ENCODE measurements around the genes NBPF20 and ANKRD35.

DNA sequence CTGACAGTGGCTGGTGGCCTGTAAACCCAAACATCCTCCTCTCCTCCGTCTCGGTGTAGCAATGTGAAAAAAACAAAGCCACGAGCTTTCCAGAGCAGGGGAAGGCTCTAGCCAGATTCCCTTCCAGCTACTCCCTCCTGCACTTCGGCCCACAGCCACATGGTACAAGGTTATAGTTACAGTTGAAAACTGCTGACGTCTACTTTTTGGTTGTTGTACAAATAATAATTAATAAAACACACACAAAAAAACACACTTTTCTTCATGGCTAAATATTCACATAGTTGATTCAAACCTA, 44.3 kb downstream of the SEC22B start:
- PRO-cap: no peak
- CAGE, long polyA plus RNA: no peak

DNA sequence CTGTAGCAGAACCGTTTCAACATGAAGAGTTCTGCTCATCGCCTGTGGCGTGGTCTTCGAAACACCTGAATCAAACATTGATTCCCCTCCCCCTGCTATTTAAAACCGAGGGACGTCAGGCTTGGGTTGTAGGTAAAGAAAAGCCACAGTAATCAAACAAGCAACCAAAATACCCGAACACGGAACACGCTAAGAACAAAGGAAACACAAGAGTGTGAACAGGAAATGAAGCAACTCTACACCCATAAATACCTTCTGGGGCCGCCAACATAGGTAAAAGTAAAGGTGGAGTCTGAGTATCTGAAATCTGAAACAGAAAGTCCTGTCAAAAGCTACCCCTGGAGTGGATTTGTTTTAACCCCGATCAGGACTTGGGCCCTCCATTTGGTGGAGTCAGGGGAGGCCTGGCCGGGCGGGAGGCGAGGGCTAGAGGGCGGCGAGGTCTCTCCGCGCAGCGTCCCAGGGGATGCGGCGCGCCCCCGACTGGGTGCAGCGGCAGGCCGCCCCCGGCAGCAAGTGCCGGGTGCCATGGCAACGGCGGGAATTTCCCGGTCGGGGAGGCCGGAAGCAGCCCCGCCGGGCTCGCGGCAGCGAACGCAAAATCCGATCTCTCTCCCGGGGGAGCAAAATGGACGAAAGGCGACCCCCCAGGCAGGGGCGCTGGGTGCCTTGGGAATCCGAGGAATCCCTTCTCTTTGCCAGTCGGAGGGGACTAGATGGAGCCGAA, 74.2 kb upstream of the NBPF8 start:
- PRO-cap: unidirectional peak, plus-strand start at position 564 of the sequence
- CAGE, long polyA plus RNA: start-site peak on the plus strand centred at position 581 of the sequence, 37 bp wide, 161 and 208 reads in 2 replicates

GRCh38 chr1:120461113-120461435, 46.2 kb downstream of the NBPF8 start:
- PRO-cap: no peak
- CAGE, long polyA plus RNA: no peak

DNA sequence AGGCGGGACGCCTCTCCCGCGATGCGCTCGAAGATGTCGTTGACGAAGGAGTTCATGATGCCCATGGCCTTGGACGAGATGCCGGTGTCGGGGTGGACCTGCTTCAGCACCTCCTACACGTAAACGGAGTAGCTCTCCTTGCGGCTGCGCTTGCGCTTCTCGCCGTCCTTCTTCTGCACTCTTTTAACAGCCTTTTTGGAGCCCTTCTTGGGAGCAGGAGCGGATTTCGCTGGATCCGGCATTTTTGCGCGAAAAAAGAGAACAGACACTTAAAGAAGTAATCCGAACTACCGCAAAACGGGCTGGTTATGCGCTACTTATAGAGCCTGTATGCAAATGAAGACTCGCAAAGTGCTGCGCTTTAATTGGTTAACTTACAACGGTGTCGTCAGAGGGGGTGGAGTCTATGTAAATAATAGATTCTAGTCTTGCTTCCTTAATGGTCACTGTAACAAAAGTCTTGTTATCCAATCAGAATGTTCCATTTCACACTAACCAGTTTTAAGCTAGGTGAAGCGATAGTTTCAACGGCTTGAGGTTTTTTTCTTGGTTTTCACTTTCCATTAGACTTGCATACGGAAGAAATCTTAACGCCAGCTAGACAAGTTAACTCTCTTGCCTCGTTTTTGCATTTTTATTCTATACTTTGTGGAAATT, 67.0 kb downstream of the FAM72B start:
- PRO-cap: no peak
- CAGE, long polyA plus RNA: no peak

- PRO-cap: no peak
- CAGE, long polyA plus RNA: no peak
Measured at GRCh38 chr1:121400027-121400637, 215.4 kb downstream of the SRGAP2C start.

- PRO-cap: bidirectional peak, plus-strand start at chr1:121519769, minus-strand start at chr1:121519569
- CAGE, long polyA plus RNA: start-site peak on the minus strand at chr1:121519556-121519593, 116 and 65 reads in 2 replicates
Measured at GRCh38 chr1:121519485-121520085, 334.8 kb downstream of the SRGAP2C start.

DNA sequence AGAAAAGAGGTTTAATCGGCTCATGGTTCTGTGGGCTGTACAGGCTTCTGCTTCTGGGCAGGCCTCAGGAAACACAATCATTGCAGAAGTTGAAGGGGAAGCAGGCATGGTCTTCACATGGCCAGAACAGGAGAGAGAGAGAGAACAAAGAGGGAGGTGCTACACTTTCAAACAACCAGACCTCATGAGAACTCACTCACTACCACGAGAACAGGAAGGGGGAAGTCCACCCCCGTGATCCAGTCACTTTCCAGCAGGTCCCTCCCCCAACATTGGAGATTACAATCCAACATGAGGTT, 156.9 kb downstream of the H3-7 start:
- PRO-cap: no peak
- CAGE, long polyA plus RNA: no peak

- PRO-cap: no peak
- CAGE, long polyA plus RNA: no peak
Measured at GRCh38 chr1:143972410-143972780, 609 bp upstream of the FAM72C start.

DNA sequence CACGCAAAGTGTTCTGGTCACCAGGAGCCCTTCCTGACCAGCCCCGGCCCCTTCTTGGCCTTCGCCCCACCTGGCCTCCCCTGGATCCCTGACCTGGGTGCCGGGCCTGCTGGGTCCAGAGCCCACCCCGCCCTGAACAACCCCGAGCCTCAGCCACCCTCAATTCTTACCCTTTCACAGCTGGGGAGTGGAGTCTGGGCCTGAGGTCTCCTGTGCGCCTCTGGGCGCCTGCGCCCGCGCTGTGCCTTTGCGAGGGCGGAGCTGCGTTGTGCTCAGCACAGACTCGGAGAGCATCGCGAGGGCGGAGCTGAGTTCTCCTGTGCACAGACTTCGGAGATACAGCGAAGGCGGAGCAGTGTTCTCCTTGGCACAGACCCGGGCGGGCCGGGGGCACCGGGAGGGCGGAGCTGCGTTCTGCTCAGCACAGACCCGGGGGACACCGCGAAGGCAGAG, 123.4 kb downstream of the PPIAL4E start:
- PRO-cap: no peak
- CAGE, long polyA plus RNA: no peak

DNA sequence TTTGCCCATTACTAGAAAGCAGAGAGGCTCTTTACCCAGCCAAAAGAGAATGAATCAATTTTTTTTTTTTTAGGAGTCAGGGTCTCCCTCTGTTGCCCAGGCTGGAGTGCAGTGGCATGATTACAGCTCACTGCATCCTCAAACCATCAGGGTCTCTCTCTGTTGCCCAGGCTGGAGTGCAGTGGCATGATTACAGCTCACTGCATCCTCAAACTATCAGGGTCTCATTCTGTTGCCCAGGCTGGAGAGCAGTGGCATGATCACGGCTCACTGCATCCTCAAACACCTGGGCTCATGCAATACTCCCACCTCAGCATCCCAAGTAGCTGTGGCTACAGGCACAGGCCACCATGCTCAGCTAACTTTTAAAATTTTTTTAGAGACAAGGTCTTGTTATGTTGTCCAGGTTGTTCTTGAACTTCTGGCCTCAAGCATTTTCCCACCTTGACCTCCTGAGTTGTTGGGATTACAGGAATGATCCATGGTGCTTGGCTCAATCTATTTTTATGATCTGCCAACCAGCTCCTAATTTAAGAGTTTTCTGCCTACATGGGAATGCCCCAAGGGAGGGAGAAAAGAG, 142.6 kb downstream of the SRGAP2B start:
- PRO-cap: no peak
- CAGE, long polyA plus RNA: no peak

GRCh38 chr1:145425172-145426078, at the start of gene NBPF20:
NBPF20 (minus strand) TSS chr1:145425603.
- PRO-cap: bidirectional peak, plus-strand start at chr1:145425675, minus-strand start at chr1:145425591
- CAGE, long polyA plus RNA: no peak

GRCh38 chr1:145475243-145475678, 49.9 kb upstream of the NBPF20 start:
- PRO-cap: no peak
- CAGE, long polyA plus RNA: no peak

GRCh38 chr1:145744525-145744935, 25.2 kb downstream of the CD160 start:
- PRO-cap: no peak
- CAGE, long polyA plus RNA: no peak

DNA sequence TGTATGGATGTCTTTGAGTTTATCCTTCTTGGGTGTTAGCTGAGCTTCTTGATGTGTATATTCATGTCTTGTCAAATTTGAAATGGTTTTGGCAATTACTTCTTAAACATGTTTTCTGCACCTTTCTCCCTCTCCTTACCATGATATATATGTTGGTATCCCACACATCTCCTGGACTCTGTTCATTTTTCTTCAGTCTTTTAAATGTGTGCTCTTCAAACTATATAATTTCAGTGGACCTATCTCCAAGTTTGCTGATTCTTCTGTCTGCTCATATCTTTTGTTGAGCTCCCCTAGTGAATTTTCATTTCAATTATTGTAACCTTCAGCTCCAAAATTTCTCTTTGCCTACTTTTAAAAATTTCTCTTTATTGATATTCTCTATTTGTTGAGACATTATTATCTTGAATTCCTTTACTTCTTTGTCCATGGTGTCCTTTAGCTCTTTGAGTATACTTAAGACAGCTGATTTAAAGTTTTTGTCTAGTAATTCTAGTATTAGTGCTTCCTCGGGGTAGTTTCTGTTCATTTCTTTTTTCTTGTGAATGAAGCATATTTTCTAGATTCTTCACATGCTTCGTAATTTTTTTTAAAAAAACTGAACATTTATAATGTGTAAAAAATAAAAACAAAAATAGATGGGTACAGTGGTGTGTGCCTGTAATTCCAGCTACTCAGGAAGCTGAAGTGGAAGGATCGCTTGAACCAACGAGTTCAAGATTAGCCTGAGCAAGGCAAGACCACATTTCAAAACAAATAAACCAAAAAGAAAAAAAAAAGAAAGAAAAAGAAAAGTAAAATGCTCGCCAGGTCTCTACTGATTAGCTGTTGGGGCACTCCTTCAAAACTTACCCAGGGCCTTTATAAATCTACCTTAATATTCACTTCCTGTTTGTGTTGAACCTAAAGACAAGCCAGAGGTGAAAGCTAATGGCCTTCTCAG, 50.9 kb downstream of the RNF115 start:
- PRO-cap: no peak
- CAGE, long polyA plus RNA: no peak

- PRO-cap: no peak
- CAGE, long polyA plus RNA: no peak
Measured at GRCh38 chr1:145777234-145777973, 46.5 kb downstream of the RNF115 start.

GRCh38 chr1:145818045-145818482, 5.8 kb downstream of the RNF115 start:
- PRO-cap: no peak
- CAGE, long polyA plus RNA: no peak

DNA sequence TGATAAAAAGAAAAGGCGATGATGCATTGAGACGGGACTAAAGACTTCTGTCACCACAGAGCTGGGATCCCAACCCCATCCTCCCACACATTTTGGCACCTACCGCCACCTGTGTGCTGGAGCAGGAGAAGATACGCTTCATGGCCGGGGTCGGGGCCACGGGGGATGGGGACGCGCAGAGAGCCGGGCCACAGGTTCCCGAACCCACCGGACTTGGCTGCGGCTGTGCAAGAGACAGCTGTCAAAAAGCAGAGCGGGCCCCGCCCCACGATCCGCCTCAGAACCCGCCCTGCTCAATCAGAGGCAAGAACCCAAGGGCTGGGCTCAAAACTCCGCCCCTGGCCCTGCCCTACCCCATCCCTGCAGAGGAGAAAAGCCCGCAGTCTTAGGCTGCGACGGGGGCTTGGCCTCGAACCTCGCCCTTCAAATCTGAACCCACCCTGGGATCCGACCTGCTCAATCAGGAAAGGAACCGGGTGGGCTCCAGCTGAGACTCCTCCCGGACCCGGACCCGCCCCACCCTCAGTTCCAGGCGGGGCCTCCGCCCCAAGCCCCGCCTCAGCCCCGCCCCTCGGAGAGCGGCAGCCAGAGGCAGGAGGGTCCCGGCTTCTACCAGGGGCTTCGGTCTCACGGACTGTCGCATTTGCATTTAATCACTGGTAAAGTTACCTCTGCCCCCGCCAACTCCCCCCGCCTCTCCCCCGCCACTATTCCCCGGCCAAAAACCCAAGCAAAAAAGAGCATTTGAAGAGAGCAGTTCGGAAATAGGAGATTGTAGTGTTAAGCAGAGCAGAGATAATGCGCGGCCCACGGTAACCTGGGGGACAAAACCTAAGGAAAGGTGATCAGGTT, at the start of gene ANKRD35:
TSS of gene ANKRD35 (minus strand) at position 250 of the 852 bp plus-strand sequence.
- PRO-cap: no peak
- CAGE, long polyA plus RNA: no peak

DNA sequence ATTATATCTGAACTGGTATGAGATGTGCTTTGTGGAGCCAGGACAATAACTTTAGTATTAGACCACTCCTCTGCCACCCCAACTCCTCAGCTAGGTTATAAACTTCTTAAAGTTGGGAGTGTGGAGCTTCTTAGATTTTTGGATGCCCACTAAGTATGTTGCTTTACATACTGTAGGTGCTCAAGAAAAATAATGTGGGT, 1.1 kb upstream of the ITGA10 start:
- PRO-cap: no peak
- CAGE, long polyA plus RNA: no peak

DNA sequence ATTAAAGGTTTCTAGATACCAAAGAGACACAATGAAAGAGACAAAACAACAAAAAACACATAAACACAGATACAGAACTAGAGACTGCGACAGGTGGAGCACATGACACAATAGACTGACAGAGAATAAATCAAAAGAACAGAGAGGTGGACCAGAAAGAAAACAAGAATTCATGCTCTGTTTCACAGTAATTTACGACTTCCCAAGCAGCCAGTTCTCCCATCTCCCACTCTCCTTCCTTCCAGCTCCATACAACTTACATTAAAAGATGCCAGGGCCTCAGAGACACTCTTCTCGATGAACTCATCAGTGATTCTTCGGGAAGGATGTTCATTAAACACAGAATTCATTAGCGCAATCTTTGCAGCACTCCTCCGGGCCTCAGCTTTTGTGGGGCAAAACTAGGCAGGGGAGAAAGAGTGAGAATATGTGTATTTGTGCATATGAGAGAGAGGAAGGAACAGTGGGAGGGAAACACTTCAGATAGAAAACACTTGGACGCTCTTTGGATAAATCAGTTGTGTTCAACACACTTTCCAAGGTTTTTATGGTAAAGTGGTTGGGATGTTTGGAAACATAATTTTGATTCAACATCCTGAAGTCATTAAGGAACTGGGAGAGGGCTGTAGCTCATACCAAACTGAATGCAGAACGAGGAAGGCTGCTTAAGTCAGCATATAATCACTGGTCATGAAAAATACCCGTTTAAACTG, 15.2 kb downstream of the LIX1L start:
- PRO-cap: no peak
- CAGE, long polyA plus RNA: no peak

DNA sequence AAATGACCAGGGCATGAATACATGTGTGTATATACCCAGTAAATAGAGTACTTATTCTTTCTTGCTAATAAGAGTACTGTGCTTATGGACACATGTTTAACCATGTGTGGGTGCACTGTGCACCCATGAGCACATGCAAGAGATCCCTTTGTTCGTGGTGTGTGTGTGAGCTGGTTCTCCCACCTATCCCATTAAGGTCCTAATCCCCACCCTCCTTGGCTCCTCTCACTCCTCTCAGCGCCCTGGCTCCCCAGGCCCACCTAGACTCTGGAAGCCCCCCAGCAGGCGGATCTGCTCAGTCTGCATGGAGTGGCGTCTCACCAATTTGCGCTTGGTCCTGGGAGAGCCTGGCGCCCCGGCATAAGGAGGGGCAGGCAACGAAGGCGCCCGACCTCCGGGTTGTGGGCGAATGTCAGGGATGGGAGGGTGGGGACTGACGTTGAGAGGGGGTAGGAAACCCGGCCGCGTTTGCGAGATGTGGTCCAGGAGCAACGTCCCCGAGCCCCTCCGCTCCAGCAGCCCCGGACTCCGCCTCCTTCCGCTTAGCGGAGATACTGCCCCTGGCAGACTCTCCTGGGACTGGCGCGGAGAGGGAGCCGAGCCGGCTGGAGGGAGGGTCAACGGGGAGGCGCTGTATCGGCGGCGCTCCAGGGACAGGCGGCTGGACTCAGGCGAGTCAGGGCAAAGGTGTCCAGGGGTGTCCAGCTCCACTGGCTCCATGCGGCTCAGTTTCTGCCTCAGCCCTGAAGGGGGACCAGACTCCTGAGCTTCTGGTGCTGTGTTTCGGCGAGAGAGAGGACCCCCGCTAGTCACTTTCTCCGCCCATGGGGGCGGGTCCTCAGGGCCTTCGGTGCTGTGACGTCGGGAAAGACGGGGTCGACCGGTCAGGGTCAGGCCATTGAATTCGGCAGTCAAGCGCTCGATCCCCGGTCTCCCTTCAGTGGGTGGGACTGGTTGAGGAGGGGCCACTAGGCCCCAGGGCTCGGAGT, 2.5 kb upstream of the LIX1L start:
- PRO-cap: bidirectional peak, plus-strand start at position 590 of the sequence, minus-strand start at position 470 of the sequence
- CAGE, long polyA plus RNA: no peak